H4 (cell line): ENCODE measurements around a stretch of chr5.

DNA sequence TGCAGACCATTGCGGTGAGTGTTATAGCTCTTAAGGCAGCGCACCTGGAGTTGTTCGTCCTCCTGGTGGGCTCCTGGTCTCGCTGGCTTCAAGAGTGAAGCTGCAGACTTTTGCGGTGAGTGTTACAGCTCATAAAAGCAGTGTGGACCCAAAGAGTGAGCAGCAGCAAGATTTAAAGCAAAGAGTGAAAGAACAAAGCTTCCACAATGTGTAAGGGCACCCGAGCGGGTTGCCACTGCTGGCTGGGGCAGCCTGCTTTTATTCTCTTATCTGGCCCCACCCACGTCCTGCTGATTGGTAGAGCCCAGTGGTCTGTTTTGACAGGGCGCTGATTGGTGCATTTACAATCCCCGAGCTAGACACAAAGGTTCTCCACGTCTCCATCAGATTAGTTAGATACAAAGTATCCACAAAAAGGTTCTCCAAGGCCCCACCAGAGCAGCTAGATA is 17.1 kb upstream of the SIMC1 start:
- RAMPAGE, long total RNA: no peak

DNA sequence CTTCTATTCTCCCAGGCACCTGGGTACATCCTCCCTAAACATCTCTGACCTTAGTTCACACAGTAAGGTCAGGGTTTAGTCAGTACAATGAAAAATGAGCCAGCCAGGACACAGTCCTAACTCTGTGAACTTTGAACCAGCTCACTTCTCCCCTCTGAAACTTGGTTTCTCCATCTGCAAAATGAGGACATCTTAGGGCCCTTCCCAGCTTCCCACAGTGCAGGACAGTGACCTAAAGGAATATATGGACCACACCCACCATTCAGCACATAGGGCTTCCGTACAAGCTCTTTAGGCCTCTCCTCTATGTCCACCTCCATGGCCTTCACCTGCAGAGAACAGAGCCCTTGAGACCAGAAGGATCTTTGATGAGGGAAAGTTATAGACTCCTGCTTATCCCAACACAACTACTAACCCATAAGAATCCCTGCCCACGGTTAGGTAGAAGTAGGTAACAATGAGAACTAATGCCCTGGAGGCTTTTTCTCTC is 1.8 kb downstream of the NOP16 start:
- RAMPAGE, long total RNA: no peak

GRCh38 chr5:176394882-176395662 is 6.5 kb downstream of the HIGD2A start:
- RAMPAGE, long total RNA: no peak

DNA sequence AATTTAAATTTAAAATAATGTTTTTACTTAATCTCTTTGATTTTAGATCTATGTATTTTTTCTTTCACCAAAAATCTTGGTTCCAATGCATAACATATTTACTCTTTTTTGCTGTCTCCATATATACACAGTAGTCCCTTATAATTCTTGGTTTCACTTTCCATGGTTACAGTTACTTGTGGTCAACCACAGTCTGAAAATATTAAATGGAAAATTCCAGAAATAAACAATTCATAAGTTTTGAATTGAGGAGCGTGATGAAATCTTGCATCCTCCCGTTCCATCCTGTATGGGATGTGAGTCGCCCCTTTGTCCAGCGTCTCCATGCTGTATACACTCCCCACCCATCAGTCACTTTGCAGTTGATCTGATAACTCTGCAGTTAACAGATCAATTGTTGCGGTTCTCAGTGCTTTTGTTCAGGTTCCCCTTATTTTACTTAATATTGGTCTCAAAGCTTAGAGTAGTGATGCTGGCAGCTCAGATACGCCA is 11.6 kb upstream of the FAF2 start:
- RAMPAGE, long total RNA: no peak

GRCh38 chr5:176537674-176538017 is 444 bp upstream of the RNF44 start:
- RAMPAGE, long total RNA: no peak

DNA sequence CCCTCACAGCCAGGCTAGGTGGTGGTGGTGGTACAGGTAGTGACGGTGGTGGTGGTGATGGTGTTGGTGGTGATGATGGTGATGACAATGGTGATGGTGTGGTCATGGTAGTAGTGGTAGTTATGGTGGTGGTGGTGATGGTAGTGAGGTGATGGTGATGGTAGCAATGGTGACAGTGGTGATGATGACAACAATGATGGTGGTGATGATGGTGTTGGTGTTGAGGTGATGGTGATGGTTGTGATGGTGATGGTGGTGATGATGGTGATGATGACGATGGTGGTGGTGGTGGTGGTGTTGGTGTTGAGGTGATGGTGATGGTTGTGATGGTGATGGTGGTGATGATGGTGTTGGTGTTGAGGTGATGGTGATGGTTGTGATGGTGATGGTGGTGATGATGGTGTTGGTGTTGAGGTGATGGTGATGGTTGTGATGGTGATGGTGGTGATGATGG is 18.4 kb downstream of the GPRIN1 start:
- RAMPAGE, long total RNA: no peak

- RAMPAGE, long total RNA: no peak
Measured at GRCh38 chr5:176619712-176620124, 9.8 kb upstream of the GPRIN1 start.

GRCh38 chr5:176739180-176740097 is 70.9 kb upstream of the UNC5A start:
- RAMPAGE, long total RNA: no peak

DNA sequence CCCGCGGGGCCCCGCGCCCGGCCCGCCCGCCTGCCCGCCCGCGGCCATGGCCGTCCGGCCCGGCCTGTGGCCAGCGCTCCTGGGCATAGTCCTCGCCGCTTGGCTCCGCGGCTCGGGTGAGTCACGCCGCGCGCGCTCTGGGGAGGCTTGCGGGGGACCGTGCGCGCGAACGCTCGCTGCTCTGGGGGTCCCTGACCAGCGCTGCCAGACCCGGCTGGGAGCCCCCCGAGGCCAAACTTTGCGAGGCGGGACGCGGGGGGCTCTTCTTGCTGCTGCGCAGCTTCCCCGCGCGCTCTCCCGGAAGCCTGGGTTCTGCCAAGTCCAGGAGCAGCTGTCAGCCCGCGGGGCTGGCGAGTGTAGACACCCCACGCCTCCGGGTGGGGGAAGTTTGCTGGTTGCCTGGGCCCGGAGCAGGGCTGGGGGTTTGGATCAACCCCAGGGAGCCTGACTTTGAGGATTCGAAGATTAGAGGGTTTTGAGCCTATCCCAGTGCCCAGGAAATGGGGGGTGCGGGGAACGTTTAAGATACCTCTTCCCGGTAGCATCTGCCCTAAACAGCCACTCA is 428 bp downstream of the UNC5A start:
- RAMPAGE, long total RNA: no peak

DNA sequence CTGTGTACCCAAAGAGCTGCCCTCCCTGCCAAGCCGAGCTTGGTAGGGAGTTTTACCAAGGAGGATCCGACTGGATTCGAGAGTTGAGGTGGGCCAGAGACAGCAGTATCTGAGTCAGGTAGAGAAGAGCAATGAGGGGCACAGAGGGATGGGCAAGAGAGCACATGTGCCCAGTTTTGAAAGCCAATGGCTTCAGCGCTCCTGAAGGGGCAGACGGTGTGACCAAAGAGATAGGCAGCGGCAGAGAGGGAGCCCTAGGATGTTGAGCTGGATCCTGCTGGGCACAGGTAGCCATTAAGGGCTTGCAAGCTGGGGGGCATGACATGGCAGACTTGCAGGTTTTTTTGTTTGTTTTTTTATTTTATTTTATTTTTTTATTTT is 956 bp downstream of the FGFR4 start:
- RAMPAGE, long total RNA: no peak

GRCh38 chr5:177134331-177135083 is 934 bp downstream of the NSD1 start:
- RAMPAGE, long total RNA: no peak

DNA sequence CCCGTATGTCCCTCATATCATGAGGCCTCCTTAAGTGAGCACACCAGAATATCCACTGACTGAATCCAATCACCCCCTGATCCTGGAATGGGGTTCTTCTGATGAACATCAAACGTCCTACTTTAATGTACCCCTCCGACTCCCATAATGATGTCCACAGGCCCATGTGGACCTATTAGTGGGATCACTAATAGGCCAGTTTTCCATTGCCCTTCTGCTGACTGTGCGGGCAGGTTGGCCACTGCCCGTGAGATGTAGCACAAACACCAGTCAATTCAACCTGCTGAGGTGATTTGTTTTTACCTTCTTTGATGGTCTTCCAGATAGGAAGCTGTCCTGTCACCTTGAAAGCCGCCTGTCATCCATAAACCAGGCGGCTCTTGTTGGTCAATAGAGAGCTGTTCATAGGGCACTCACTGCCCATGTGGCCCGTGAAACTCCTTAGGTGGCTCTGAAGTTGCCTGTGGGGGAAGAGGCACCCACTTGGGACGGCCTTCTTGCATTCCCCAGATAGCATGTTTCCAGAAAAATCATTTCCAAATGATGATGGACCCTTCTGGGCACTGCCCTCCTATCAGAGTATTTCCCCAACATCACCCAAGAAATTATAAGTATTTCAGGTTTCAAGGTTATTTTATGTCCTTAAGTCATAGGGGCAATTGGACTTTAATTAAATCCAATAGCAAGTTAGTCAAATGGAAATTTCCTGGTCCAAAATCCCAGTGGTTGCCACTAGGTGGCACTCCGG is 5.8 kb upstream of the MXD3 start:
- RAMPAGE, long total RNA: no peak

DNA sequence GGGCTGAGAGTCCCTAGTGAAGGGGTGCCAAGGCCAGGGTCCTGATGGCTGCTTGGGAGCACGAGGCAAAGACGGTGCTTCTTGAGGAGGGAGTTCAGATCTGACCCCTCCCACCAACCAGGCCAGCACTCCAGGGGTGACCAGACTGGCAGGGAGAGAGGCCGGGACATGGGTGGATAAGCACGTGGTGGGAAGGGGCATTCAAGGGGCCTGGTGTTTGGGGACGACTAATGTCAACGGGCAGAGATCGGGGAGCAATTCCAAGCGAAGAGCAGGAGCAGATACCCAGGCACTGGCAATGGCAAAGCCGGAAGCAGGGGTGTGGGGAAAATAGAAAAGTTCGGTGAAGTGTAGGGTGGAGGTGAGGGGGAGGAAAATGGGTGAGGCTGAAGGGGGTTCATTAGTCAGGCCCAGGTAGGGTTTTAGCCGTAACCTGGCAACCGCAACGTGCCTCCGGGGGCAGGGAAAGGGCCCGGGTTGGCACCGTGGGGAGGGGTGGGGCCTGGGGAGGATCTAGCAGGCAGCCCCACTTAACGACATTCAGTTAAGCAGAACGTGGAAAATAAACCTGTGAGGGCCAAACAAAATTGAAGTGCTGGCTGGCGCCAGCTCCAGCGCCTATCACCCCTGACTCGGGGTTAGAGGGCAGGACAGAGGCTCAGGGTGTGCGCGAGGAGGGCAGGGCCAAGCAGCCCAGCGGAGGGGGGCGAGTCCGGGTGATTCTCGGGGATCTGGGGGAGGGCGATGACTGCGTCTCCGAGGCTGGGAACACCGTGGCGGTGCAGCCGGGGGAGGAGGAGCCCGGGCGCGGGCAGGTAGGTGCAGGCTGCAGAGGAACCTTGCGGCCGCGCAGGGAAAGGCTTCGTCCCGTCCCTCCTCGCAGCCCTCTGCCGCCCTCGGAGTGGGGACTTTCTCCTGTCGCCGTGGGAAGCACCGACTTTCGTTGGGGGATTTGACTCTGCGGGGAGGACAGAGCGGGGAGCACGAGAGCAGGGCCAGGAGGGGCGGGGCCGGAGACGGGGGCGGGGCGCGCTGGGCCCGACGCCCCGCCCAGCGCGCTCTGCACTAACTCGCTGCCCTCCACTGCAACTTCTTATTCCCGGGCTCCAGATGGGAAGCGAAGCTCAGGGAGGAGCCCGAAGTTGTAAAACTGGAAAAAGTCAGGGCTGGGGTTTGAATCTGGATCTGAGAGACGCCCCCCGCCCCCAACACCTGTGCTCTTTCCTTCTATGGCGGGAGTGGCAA is 5.0 kb downstream of the RGS14 start:
- RAMPAGE, long total RNA: no peak

- RAMPAGE, long total RNA: no peak
Measured at GRCh38 chr5:177425306-177425544, 1.3 kb upstream of the GRK6 start.

DNA sequence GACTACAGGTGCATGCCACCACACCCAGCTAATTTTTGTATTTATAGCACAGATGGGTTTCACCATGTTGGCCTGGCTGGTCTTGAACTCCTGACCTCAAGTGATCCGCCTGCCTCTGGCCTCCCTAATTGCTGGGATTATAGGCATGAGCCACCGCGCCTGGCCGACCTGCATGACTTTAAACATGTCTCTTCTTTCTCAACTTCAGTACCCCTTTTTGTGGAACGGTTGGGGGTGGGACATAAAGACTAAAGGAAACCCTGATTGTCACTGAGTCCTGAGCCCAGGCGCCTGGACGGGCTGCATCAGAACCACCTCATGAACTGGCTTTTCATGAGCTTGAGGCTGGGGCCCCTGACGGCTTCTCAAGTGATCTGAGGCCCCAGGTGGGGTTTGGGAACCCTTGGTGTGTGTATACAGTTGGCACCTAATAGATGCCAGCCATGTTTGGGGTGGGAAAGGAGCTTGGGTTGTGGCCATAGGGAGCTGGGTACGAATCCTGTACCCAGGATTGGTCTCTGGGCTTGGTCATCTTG is 2.1 kb downstream of the GRK6 start:
- RAMPAGE, long total RNA: no peak

GRCh38 chr5:177440002-177441294 is 6.2 kb upstream of the PRR7 start:
- RAMPAGE, long total RNA: no peak

DNA sequence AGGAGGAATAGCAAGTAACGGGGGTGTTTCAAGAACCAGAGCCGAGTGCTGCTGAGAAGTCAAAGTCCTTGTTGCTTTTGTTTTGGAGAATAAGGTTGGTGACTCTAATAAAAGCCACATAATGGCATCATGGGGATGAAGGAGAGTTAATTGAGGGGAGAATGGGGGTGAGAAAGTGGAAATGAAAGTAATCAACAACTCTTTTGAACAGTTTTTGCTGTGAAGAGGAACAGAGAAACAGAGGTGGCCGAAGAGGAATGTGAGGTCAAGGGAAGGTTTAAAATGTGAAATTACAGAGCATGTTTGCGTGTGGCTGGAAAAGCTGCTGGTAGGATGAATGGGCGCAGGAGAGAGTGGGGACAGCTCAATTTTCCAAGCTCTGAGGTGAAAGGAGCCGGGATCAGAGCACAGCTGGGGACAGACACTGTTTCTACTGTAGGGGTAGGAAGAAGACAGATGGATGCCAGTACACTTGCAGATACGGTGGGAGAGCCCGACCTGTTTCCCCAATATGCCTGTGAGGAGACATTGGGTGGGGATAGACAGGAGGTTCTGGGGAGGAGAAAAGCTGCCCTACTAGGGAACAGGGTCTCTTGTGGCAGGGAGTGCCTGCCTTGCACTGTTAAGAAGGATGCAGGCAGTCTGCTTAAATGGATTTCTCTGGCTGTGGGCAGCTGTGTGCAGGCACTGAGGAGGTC is 4.8 kb upstream of the PDLIM7 start:
- RAMPAGE, long total RNA: no peak

DNA sequence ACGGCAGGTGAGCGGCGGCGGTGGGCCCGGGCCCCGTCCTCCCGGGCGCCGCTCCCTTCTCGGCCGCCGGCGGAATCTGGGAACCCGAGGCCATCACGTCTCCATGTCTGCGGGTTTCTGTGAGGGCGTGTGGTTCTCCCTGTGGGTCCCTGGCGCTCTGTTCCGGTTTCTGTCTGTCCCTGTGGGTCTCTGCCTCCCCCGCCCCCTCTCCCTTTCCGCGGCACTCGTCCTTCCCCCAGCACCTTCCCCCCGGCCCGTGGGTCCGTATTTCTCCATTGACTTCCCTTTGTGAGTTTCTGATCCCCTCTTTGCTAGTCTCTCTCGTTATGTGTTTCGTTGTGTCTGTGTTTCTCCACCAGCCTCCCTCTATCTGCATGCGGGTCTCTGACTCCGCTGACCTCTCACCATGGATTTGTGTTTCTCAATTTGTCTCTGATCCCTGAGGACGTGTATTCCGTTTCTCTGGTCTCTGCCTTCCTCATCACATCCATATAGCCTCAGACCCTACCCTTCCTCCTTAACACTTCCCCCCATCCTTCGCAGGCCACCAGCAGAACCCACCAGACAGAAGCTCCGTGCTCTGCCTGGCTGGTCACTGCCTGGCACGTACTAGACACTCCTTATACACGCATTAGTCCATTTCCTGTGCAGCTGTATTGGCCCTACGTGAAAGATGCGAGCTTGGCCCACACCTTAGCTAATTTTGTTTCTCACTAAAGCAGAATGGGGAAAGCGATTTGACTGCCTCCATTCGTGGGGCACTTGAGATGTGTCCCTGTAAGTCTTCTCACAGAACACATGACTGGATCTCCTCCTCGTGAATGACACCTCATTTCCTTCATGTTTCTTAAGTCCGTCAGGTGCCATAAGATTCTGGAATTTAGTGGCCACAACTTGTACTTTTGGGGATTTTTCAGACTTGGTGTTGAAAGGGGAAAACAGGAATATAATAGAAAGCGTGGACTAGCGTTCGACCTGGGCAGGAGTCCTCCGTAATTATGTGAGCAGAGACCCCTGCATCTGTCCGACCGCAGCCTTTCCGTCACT is 645 bp downstream of the B4GALT7 start:
- RAMPAGE, long total RNA: no peak

DNA sequence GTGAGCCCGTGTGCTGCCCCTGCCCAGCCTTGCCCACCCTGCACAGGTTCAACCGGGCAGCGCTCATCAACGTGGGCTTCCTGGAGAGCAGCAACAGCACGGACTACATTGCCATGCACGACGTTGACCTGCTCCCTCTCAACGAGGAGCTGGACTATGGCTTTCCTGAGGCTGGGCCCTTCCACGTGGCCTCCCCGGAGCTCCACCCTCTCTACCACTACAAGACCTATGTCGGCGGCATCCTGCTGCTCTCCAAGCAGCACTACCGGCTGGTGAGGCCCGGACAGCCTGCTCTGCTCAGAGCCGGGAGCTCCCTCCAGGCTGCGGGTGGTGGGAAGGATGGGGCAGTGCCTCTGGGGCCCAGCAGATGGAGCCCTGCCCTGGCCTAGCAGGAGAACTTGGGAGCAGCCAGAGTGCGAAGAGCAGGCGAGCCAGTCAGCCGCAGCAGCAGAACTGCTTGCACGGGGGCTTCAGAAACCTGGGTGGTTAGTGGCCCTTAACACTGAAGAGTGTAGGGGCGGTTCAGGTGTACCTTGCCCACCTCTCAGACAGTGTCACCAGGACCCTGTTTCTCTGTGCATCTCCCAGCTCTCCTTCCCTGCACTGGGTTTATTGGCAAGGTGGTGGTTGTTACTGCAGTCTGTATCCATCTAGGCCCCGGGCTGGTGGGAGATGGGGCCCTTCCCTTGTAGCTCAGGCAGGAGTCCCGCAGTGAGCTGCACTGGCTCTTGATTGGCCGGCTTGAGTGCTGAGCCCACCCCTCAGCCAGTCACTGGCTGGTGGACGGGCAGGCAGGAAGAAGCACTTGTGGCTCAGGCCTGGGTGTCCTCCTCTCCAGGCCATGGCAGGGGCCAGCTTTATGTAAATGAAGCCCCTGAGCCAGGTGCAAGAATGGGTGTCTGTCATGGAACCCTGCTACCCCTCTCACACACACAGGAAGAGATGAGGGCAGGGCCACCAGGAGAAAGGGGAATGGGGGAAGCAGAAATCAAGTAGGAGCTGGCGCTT is 7.6 kb downstream of the B4GALT7 start:
- RAMPAGE, long total RNA: no peak

GRCh38 chr5:177612036-177612398 is 12.1 kb downstream of the B4GALT7 start:
- RAMPAGE, long total RNA: no peak